Measurements from ENCODE around the genes RAB30 and CREBZF.

DNA sequence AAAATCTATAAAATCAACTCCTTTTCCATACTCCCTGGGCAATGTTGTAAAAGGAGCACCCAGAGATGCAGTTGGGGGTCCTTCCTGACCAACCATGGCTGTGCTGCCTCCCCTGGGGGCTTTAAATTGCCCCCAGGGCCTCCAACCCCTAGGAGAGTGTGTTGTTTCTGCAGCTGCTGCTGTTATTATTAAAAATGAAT is 302.8 kb upstream of the NARS2 start:
- PRO-cap = no peak

- PRO-cap = no peak
Measured at GRCh38 chr11:79199902-79200358, 240.9 kb downstream of the TENM4 start.

DNA sequence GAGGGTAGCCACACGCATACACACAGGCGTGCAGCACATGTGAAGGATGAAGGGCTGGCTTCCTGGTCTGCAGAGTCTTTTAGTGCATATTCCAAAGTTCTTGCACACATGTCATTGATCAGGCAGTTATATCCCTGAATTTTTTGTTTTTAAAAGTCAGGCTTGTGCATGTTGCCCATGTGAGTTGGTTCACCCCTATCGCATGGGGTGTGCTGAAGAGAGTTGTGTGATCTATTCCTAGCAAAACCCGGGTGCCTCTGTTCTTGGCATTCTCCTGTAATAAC is 107.5 kb upstream of the TENM4 start:
- PRO-cap = no peak

DNA sequence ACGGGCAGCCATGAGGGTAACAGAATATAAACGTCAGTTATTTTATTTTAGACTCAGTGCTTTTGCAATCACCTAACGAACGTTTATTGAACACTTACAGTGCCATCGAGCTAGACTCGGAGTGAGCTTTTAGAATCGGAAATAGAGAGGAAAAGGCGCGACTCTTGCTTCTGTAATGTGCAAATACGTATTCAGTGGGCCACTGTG is 317 bp downstream of the DDIAS start:
- PRO-cap = no peak

DNA sequence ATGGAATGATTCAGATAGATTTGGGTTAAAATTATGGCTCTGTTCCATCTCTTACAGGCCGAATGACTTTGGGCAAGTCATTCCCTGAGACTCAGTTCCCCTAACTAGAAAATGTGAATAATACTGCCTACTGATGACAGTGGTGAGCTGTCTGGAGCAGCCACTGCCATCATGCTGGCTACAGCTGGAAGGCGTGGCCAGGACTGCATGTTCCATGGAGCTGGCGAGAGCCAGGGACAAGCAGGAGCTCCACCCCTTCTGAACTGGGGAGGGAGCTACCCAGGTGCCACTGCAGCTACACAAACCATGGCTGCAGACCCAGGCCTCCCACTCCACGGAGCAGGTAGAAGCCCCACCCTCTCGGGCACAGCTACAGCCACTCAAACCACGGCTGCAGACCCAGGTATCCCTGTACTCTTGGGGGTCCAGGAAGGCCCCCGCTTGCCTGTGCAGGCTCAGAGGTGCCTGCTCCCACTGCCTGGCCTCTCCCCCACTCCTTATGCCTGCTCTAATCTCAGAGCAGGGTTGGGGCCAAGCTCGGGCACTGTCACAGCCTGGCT is 51.8 kb downstream of the RAB30 start:
- PRO-cap = no peak

DNA sequence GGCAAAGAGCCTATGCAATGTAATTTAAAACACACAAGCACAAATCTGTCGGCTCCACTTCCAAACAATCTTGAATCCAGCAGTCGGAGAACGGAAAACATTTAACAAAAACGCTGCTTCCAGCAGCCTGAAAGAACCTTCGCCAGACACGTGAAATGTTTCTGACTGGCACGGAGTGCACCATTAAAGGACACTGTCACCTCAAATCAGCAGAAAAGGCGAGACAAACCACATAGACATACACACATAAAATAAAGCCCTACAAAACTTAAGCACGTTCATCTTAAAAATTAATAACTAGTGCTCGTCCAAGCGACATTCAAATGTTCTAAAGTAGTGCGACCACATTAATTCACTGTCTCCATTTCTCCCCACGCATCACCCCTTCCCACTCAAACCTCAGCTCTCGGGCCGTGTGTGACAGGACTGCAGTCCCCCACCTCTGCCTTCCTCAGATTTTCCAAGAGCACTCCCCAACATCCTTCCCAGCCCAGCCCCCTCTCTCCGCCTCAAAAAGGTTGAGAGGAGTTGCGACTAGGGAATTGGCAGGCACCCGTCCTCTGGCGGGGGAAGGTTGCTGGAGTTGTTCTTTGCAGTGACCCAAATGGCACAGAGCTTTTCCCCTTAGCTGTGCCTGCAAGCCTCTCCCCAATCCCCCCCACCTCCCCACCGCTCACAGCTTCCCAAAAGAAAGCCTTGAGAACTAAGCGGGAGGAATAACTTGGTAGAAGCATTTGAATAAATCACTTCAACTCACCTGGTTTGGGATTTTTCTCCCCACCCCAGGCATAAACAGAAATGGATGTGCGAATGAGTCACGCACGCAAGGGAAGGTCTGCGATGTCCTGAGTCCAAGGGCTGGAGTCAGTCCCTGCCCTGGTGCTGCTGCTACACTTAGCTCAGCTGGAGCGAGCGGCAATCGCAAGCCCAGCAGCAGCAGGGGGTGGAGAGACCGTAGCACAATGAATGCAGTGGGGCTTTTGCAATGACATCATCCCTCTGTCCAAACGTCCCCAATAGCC is at the start of gene RAB30:
TSS of gene RAB30 (minus strand) at position 964 of the 1,022 bp plus-strand sequence.
- PRO-cap = bidirectional peak, plus-strand start outside the sequence, minus-strand start at position 964 of the sequence

DNA sequence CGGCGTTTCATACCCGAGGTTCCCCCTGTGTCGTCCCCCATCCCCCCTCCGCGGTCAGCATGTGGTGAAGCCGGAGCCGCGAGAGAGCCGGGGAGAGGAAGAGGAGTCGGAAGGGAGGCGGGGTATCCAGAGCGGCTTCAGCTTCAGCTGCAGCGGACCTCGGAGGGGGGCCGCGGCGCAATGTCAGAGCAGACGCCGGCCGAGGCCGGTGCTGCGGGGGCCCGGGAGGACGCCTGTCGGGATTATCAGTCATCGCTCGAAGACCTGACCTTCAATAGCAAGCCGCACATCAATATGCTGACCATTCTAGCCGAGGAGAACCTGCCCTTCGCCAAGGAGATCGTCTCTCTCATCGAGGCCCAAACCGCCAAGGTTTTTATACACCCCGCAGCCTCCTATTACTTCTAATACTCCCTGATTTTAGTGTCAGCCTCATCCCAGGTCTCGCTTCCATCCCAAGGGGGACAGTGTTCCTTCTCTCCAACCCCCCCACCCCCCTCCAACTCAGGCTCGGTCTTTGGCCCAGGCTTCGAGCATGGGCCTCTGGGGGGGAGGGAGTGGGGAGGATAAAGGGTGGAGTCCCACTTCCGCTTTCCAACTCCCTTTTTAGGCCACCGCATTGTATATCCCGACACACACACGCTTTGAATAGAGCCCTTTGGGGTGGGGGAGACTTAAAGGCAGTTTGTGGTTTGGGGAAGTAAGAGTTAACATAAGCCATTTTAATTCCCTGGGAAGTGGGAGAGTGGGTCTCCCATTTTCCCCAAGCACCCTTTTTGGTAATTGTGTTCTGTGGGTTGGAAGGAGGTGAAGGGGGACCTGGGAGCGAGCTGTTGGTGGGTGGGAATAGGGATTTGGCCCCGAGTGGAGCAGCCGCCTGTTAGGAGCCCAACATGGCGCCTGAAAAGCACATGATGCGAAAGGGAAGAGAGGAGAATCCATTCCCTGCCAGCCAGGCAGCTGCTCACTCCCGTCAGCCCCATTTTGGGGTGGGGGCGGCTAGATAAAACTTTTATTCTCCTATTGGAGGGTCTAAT is 647 bp downstream of the PCF11 start:
- PRO-cap = bidirectional peak, plus-strand start at position 609 of the sequence, minus-strand start at position 501 of the sequence

DNA sequence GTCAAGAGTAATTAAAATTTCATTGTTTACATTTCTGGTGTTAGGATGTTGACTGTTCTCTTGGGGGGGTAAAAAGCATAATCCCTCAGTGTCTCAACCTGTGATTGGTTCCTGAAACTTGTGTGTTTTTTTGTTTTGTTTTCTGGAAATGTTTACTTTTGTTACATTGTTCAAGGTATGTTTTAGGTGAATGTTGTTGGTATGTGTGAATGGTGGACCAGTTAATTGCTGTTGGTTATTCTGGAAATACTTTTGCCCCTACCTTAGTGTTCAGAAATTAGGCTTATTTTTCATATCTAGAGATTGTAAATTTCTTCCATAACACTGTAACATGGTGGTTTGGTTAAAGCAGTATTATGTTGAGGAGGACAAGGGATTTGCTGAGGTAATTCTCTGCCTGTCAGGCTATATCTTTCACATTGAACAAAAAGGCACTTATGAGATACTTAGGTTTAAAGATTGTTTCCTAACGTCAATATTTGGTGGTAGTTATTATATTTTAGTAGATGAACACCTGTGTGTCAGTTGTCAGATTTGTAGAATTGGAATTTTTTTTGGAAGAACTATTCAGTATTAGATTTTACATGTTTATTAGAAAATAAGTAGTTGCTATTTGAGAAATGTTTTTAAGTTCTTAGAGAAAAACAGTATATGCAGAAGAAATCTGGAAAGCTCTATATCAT is 5.0 kb downstream of the PCF11 start:
- PRO-cap = no peak

DNA sequence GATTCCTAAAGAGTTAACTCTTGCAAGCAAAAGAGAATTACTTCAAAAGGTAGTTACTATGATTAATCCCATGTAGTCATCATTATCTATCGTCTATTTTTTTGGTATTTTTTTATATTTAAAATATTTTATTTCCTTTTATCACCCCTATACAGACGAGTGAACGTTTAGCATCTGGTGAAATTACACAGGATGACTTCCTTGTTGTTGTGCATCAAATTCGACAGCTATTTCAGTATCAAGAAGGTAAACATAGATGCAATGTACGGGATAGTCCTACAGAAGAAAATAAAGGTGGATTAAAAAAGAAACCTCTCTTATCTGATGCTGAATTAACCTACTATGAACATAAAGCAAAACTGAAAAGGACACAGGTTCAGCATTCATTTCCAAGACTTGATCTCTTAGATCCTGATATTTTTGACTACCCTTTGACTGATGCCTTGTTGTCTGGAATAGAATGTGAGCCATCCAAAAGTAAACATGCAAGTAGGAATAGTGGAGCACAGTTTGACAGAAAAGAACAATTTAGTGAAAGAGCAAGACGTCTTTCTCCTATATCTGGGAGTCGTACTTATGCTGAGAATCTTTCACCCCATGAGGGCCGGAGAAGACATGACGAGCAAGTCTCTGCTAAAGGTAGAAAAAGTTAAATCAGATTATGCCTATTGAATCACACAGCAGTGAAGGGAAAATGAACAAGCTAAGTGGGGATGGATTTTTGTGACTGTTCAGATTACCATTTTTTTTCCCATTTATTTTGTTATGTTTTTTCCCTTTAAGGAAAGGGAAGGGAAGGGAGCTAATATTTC is 10.5 kb downstream of the PCF11 start:
- PRO-cap = no peak

- PRO-cap = no peak
Measured at GRCh38 chr11:83168687-83169032, 11.7 kb downstream of the PCF11 start.

DNA sequence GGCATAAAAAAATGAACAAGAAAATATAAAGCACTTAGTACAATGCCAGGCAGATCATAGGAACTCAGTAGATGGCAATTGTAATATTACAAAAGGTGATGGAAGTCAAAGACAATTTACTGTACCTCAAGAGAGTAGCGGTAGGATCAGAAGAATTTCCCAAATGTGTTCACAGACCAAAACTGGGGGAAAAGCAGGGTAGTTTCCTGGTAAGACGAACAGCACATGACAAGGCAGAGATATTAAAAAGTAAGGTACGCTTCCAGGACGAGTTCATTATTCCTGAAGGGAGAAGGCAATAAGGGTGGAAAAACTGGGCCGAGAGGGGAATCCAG is 934 bp upstream of the ANKRD42 start:
- PRO-cap = no peak

DNA sequence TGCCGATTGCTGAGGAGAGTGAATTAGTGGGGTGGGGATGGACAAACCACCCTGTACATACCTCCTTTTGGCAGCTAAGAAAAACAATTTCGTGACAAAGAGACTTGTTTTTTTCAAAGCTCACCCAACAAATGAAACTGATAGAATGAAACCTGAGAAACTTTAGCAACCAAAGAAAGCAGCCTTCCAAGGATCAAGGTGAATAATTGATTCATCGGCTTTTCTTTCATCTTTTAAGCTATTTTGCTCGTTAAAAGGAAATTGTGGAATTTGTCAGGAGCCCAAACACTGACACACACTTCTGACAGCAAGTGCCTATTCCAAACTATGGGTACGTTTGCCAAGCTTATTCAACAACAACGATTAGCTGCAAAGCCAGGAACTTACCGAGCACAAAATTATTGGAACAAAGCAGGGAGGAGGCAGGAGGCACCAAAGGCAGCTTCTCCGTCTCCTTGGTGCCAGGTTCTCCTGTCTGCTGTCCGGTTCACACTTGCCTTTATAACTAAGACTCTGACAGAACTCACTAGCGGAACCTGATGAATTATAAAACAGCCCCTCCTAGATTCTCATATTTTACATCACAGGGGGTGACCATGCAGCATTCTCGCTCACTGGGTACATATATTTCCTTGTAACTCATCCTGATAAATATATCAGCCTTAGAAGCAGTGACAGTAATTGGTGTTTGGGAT is 395.8 kb upstream of the CCDC90B start:
- PRO-cap = bidirectional peak, plus-strand start at position 464 of the sequence, minus-strand start at position 473 of the sequence

DNA sequence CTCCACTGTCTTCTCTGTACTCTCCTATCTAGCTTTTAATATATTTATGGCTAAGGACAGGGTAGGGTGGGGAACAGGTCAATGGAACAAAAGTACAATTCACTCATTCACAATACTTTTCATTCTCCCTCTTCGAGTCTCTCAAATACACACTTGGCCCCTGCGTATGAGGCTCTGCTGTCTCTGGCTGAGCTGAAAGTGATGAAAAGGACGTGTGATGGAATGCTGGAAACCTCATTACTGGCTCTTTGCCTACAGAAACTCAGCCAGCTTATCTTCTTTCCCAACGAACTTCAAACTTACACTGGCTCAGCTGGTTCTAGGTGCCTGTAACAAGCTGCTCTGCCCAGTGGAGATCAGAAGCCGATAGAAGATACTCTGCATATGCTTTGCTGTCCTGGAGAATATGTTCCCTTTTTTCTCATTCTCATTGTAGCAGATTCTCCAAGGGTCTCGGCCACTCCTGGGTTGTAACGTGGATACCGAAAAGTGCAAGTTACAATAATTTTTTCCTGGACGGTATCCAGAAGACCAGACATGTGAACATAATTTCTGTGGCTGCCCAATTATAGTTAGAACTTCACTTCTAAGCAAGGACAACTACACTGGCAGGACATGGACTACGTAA is 405.3 kb upstream of the CCDC90B start:
- PRO-cap = no peak

- PRO-cap = unidirectional peak, minus-strand start at chr11:83724925
Measured at GRCh38 chr11:83724509-83725549, 438.7 kb upstream of the CCDC90B start.

DNA sequence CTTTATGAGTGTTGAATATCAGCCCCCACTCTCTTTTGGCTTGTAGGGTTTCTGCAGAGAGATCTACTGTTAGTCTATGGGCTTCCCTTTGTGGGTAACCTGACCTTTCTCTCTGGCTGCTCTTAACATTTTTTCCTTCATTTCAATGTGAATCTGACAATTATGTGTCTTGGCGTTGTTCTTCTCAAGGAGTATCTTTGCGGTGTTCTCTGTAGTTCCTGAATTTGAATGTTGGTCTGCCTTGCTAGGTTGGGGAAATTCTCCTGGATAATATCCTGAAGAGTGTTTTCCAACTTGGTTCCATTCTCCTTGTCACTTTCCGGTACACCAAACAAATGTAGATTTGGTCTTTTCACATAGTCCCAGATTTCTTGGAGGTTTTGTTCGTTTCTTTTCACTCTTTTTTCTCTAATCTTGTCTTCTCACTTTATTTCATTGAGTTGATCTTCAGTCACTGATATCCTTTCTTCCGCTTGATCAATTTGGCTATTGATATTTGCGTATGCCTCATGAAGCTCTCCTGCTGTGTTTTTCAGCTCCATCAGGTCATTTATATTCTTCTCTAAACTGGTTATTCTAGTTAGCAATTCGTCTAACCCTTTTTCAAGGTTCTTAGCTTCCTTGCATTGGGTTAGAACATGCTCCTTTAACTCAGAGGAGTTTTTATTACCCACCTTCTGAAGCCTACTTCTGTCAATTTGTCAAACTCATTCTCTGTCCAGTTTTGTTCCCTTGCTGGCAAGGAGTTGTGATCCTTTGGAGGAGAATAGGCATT is 79.7 kb downstream of the DLG2 start:
- PRO-cap = no peak

- PRO-cap = bidirectional peak, plus-strand start at chr11:85664705, minus-strand start at chr11:85664766; bidirectional peak, plus-strand start at chr11:85665198, minus-strand start at chr11:85665110
Measured at GRCh38 chr11:85664545-85665422, at the start of gene CREBZF. TSS of gene CREBZF (minus strand) at chr11:85665129.

GRCh38 chr11:85748705-85749243 is 62.2 kb downstream of the SYTL2 start:
- PRO-cap = no peak

GRCh38 chr11:85810454-85810785 is 521 bp downstream of the SYTL2 start:
- PRO-cap = no peak

GRCh38 chr11:86031032-86031964 is 37.6 kb downstream of the PICALM start:
- PRO-cap = no peak

DNA sequence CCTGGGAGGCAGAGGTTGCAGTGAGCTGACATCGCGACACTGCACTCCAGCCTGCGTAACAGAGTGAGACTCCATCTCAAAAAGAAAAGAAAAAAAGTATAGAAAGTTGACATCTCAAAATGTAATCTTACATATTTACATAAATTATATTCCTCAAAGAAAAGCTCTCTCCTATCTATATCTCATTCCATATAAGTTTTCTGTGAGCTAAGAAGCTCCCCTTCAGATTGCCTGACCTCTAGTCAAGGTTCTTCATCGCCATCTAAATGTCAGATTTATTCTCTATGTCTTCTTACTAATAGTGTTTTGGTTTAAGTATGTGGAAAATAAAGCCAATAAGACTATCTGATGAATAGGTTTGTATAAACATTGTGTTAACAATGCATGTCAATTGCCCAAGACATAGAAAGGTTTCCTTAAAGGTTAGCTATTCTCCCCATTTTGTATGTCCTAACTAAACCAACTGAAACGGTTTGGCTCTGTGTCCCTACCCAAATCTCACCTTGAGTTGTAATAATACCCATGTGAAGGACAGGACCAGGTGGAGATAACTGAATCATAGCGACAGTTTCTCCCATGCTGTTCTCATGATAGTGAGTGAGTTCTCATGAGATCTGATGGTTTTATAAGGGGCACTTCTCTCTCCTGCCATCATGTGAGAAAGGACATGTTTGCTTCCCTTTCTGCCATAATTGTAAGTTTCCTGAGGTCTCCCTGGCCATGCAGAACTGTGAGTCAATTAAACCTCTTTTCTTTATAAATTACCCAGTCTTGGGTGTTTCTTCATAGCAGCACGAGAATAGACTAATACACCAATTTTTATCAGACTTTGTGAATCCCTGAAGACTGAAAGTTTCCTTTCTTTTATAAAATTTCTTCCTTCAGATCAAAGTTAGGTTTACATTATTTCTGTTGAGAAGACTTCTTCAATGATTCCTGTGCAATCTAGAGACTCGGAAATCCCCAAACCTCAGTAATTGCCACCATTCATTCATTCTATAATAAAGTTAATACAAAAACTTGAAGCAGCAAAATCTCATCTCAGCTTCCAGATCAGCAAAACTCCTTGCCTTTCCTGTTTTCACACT is 17.0 kb downstream of the PICALM start:
- PRO-cap = no peak

All from fallopian tube (tissue), 1 donor.